UCH-1 (cell line): ENCODE data around the gene ZNF648.

GRCh38 chr1:180521431-180521891 is 19.1 kb upstream of the ACBD6 start:
- RRBS, result no CpG with 5 or more reads among the region's 6 CpGs

DNA sequence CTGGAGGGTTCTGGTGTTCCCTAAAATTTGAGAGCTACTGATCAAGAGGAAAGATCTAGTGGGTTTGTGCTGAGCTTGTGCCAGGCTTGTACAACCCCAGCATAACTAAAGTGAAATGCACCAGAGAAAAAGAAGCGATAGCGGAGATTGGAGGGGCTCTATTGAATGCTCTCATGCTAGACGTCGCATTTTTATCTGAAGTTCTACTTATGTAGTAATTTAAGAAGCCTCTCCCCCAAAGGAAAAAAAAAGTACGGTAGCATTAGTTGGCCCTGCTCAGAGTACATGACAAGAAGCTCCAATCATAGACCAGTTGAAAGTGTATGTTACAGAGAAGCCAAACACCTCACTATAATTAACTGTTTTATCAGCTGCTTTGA is 36.6 kb upstream of the ACBD6 start:
- RRBS, result no CpG with 5 or more reads among the region's 5 CpGs

DNA sequence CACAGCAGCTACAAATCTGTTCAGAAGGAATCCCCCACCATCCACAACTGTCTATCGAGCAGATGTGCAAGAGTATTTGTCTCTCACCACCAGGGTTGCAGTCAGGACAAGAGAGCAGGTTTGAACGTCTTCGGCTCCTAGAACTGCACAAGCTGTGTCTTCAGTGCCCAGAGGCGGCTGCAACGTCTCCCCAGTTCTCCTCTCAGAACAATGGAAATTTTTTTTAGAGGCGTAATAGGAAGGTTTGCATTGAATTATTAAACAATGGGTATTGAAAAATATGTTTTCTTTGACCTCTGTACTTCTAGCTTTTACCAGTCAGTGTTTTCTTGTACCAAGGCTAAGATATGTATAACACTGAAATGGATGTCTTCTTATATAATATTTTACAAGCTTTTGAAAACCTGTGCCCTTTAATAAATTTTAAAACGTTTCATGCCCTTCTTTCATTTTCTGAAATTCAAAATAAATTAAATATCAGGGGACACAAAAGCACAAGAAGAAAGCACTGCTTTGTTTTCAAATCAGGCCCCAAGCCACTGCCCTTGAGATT is 63.8 kb upstream of the ACBD6 start:
- RRBS, result no CpG with 5 or more reads among the region's 7 CpGs

DNA sequence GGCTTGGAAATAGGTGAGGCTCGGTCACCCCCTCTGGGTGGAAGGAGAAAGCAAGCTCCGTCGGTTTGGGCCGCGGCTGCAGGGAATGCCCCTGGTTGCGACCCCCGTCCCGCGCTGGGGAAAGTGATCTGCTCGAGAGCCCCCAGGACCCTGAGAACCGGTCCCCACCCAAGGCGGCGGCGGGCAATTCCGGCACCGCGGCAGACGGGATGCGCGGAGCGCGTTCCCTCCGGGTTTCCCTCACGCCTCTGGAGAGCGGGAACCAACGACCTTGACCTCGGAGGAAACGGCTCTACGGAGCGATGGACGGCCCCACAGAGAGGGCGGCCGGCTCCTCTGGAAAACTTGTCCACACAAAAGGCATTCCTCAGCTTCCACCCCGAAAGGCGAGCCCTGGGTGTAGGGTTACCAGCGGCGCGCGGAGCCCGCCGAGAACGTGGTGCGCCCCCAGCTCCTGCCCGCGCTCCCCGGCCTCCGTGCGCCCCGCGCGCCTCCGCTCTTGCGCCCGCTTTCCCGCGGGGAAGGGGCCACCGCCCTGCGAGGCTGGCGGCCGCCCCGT is 495 bp upstream of the KIAA1614 start:
- RRBS, result 17% methylated on average over 16 of the region's 61 CpGs

- RRBS, result no CpG with 5 or more reads among the region's 9 CpGs
These were observed 4.6 kb downstream of the KIAA1614 start for GRCh38 chr1:180917202-180917764.

- RRBS, result 94% methylated on average over 2 of the region's 31 CpGs
These were observed 22.9 kb downstream of the KIAA1614 start for GRCh38 chr1:180935460-180936034.

- RRBS, result no CpG with 5 or more reads among the region's 12 CpGs
These were observed 47.2 kb downstream of the IER5 start for GRCh38 chr1:181135439-181136443.

DNA sequence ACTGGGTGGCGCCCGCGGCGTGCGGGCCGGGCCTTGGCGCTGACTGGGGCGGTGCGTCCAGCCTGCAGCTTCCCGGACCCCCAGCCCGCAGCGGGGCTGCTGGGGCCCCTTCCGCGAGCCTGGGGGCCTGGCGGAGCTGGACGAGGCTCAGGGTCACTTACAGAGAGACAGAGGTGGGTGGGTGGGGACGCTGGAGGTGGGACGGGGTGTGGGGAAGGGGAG is 101.5 kb downstream of the IER5 start:
- RRBS, result 2% methylated on average over 10 of the region's 18 CpGs

GRCh38 chr1:182061461-182061837 is at the start of gene ZNF648:
ZNF648 (minus strand) TSS chr1:182061712.
- RRBS, result no CpG with 5 or more reads among the region's 7 CpGs

- RRBS, result no CpG with 5 or more reads among the region's 3 CpGs
These were observed 87.3 kb upstream of the ZNF648 start for GRCh38 chr1:182148805-182149164.

DNA sequence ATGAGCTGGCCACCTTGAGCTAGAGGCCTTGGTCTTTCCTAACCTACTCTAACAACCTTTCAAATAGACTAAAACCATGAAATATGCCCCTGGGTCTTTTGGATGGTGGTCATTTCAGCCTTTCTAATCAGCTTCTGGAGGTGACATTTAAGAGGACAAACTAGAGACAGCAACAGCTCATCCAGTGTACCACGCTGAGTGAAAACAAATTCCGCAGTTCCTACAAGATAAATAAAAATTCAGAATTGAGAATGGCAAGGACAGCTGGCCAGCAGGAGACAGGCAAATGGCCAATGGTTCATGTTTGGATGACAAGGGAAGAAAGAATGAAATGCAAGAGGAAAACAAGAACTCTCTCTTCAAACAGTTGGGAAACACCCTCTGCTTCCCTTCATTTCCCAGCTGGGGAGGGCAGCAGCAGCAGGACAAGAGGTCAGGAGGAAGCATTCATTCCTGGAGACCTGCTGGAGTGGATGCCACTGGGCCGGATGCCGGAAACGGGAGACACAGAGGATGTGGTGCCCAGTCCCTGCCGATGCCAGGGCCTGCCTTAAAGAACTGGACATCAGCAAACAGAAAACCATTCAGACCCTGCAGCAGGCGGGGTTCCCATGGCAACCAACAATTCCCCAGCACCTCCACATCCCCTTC is 102.2 kb upstream of the ZNF648 start:
- RRBS, result no CpG with 5 or more reads among the region's 7 CpGs

- RRBS, result no CpG with 5 or more reads among the region's 1 CpG
These were observed 86.9 kb downstream of the GLUL start for GRCh38 chr1:182304540-182305180.

DNA sequence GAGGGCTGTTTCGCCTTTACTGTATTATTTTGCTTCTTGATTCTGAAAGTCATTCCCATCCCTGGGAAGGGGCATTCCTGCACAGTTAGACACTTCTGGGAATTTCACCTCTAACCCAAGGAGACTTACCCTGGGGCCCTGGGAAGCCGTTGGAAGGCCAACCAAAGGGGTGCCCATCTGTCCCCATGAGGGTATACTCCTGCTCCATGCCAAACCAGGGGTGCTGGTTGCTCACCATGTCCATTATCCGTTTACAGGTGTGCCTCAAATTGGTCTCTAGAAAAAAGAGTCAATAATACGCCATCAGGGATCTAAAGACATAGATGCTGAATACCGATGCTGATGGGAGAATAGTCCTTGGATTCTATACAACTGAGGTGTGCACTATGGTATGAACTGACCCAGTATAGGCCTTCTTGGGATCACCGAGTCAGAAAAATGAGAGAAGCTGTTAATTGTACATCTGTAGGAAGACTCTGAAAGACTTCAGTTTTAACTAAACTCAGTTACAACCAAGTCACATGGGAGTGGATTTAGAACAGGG is 5.4 kb downstream of the GLUL start:
- RRBS, result no CpG with 5 or more reads among the region's 6 CpGs

- RRBS, result 54% methylated on average over 12 of the region's 35 CpGs
These were observed 1.2 kb downstream of the GLUL start for GRCh38 chr1:182390212-182390889.

DNA sequence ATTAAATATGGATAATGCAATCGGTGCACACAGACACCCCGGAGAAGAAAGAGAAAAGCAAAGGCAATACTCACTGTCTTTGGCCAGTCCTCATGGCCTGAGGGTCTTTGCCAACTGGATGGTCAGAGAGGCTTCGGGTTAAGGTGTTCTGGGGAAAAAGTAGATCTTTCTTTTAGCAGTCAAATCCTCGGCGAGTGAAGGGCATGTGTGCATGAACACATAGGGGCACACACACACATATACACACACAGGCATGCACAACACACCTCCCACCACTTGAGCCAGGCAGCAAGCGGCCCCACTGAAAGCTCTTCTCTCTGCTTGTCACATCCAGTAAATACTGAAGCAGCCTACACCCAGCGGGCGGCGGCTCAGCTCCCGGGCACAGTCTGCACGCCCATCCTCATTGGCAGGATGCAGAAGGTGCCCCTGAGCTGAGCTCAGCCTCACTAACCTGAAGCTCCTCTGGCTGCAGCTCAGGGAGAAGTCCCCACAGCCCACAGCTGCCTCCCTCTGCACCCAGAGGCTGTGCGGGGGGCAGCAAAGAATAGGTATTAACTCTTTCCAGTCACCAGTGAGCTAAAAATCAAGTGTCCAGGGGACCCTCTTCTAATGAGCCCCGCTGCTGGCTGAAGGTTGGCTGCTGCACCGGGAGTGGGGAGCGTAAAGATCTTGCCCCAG is 12.7 kb downstream of the RGS8 start:
- RRBS, result no CpG with 5 or more reads among the region's 15 CpGs

DNA sequence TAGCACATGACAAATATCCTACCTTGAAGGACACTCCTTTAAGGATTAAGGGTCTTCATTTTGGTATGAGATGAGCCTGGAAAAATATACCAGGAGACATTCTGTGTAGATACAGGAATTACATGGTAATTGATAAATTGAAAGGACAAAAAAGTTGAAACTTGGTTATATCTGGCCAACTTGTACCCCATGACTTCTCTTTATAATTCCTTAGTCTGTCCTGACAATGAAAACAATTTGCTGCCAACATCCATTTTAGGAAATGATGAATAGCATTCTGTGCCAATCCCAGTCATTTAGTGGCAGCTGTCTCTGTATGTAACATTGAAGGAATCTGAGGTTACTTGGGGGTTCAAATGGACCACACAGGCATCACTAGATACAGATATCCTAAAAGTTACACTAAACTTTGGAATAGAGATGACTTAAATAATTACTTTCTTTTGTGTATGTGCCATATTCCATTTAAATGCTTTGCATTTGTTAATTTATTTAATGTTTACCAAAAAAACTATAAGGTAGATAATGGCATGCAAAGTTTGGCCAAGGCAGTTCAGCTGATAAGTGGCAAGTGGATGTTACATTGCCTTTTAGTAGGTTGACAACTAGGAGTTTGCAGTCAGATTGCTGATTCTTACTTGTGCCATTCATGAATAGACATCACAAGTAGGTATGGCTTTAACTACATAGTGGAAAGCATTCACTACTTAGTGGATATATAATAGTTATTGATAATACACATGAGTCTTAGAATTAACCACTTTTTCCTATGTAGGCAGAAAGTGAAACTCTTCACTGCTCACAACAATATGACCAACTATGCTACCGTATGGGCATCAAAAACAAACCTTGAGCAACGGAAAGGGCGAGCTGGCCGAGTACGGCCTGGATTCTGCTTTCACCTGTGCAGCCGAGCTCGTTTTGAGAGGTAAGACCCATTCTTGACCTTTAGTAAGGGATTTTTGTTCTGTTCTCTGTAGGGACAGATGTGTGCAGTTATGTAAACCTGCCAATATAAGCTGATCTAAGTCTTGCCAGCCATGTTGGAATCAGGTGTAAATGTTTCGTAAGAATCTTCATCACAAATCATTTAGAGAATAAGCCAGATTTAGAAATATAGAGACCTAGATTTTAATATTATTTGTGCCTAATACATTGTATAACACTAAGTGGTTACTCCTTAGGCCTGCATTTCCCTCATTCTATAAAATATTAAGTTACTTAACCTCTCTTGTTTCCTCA is 38.5 kb downstream of the DHX9 start:
- RRBS, result no CpG with 5 or more reads among the region's 8 CpGs

DNA sequence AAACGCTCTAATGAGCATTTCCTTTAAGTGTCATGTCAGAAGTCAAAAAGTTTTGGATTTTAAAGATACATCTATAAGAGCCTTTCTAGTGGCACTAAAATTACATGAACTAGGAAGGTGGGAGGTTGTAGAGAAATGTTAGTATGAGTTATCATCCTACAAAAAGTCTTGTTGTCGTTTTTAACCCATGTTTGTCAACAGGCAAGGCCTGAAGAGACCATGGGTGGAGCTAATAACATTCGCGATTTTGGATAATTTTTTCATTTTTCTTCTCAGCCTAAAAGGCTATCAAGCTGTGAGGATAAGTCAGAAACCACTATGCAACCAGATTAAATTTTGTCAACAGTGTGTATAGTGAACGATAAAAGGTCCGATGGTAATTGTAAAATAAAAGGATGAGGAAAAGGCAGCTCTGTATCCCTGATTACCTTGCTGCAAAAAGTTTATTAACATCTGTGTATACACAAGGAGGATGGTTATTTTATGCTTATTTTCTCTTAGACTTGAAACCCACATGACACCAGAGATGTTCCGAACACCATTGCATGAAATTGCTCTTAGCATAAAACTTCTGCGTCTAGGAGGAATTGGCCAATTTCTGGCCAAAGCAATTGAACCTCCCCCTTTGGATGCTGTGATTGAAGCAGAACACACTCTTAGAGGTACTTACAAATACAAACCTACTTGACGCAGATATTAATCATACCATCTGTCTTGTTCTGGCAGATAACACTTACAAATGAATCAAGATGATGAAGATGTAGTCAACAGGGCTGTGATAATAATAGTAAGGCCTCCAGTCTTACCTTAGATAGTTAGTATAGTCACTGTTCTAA is 39.8 kb downstream of the DHX9 start:
- RRBS, result no CpG with 5 or more reads among the region's 9 CpGs

- RRBS, result no CpG with 5 or more reads among the region's 6 CpGs
These were observed 6.5 kb downstream of the LAMC1 start for GRCh38 chr1:183029314-183030513.

DNA sequence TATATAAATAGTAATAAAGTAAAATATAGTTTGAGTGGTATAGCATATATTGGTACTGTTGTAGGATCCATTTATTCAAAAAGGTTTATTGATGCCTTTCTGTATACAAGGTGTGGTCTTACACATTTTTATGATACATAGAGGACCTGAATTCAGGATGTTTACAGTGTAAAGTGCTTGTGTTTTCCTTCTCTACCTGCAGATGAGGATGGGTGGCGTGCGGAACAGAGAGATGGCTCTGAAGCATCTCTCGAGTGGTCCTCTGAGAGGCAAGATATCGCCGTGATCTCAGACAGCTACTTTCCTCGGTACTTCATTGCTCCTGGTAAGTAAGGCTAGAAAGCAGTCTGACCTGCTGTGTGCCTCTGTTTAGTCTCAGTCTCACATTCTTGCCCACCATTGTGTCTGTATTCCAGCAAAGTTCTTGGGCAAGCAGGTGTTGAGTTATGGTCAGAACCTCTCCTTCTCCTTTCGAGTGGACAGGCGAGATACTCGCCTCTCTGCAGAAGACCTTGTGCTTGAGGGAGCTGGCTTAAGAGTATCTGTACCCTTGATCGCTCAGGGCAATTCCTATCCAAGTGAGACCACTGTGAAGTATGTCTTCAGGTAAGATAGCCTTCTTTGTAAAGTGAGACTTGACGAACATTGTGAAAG is 68.8 kb upstream of the LAMC2 start:
- RRBS, result no CpG with 5 or more reads among the region's 11 CpGs

- RRBS, result no CpG with 5 or more reads among the region's 12 CpGs
These were observed 64.3 kb upstream of the LAMC2 start for GRCh38 chr1:183121552-183122375.